ENCODE measurements around the genes SFTPA2 and RGR.

DNA sequence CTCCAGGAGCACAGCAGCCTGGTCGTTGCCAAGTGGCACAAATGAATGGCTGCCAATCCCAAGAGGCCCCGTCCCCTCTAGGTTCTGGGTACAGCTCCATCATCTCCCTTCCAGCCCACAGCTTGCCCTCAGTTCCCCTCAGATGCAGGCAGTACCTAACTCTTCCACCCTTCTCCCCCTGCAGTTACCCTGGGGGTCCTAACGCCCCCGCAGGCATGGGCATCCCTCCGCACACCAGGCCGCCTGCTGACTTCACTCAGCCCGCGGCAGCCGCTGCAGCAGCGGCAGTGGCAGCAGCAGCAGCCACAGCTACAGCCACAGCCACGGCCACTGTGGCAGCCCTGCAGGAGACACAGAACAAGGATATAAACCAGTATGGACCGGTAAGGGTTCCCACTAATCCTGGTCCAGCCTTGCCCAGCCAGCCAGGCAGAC, 55.3 kb upstream of the PPIF start:
- PRO-cap: no peak

GRCh38 chr10:79353574-79353992, 6.3 kb downstream of the PPIF start:
- PRO-cap: no peak

GRCh38 chr10:79353993-79354944, 7.0 kb downstream of the PPIF start:
- PRO-cap: no peak

DNA sequence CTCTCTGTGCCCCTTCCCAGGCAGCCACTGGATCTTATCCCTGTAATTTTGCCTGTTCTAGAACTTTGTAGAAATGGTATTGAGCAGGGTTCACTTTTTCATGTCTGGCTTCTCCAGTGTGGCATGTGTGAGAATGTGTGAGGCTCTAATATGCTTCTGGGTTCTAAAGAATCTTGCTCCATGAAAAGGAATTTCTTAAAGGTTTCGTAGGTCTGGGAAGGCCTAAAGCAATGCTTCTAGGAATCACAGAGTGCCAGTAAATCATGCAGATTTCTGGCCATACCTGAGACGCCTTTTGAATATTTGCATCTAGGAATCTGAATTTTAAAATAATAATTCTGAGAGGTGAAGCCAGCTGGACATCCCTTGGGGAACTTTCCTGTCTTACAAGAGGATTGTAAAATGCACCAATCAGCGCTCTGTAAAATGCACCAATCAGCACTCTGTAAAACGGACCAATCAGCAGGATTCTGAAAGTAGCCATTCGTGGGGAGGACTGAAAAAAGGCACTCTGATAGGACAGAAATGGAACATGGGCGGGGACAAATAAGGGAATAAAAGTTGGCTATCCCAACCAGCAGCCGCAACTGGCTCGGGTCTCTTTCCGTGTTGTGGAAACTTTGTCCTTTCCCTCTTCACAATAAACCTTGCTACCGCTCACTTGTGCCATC, 9.8 kb downstream of the PPIF start:
- PRO-cap: no peak

- PRO-cap: no peak
Observed at GRCh38 chr10:79431861-79432456, 13.5 kb downstream of the ZCCHC24 start.

DNA sequence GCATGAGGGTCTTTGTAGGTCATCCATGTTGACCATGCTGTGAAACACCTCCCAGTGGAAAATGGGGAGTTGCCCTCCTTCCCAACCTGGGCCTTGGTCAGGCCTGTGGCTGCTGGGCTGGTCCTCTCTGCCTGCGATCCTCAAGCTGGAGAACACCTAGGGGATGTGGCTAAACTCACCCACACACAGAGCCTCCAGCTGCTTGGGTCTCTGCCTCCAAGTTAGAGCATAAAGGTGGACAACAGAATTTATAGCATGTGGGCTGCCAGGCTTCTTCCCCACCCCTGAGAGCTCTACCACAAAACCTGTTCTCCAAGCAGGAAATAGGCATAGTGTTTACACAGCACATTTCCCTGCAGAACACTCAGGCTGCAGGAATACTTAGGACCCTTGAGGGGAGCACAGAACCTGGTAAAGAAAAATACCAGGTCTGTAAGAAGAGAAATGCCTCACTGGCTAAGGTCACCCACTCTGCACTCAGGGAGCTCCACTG, at the start of gene SFTPA2:
Gene SFTPA2, minus strand, starts transcription at position 223 of the 493 bp plus-strand sequence.
- PRO-cap: no peak

GRCh38 chr10:79927025-79927847, 21.7 kb downstream of the SFTPD start:
- PRO-cap: no peak

DNA sequence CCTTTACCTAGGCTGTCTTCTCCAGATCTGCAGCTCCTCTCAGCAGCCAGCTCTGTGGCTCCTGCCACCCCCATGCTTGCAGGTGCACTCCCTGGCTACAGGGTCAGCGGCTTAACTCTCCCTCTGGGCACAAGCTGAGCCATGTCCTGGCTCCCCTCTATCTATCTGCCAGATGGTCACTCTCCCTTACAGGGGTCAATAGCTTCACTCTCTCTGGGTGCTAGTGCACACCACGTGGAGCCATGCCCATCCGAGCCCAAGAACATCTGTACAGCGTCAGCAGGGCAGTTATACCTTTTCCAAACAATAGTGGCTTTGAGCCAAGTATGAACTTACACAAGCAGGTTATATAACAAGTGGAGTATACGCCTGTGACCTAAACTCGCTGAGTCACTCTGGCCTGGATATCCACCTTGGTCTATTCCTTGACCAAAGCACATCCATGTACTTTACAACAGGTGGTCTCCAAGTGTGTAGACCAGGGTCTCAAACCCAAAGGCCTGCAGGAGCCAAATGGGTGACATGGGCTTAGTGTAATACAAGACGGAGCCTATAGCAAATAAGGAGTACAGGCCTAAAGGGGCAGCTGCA, 20.2 kb downstream of the PLAC9 start:
- PRO-cap: no peak

DNA sequence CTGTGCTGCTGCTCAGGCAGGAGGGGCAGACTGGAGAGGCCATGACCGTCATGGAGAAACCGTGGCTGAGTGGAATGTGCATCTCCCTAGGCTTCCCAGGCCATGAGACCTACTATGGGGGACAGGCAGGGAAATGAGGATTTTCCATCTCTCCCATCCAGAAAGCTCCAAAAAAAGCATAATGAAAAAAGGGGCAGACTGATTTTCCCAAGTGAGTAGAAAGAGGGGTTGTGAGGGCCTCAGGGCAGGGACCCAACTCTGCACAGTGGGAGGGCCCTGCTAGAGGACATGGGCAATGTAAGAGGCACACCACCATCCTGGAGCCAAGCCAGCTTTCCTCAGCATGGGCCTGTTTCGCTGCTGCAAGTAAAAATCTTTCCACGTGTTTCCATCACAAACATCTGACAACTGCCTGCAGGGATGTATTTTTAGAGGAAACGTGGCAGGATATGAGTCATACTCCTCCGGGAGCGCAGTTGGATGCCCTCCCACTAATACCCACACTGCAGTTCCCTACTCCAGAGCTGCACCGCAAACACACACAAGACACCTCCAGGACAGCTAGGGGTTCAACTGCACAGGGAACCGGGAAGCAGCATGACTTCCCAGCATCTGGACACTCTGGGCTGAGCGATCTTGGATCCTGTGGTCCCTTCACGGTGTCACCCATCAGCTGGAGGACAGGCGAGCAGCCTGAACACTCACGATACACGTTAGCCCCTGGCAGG, 26.0 kb downstream of the PLAC9 start:
- PRO-cap: unidirectional peak, plus-strand start at position 521 of the sequence

DNA sequence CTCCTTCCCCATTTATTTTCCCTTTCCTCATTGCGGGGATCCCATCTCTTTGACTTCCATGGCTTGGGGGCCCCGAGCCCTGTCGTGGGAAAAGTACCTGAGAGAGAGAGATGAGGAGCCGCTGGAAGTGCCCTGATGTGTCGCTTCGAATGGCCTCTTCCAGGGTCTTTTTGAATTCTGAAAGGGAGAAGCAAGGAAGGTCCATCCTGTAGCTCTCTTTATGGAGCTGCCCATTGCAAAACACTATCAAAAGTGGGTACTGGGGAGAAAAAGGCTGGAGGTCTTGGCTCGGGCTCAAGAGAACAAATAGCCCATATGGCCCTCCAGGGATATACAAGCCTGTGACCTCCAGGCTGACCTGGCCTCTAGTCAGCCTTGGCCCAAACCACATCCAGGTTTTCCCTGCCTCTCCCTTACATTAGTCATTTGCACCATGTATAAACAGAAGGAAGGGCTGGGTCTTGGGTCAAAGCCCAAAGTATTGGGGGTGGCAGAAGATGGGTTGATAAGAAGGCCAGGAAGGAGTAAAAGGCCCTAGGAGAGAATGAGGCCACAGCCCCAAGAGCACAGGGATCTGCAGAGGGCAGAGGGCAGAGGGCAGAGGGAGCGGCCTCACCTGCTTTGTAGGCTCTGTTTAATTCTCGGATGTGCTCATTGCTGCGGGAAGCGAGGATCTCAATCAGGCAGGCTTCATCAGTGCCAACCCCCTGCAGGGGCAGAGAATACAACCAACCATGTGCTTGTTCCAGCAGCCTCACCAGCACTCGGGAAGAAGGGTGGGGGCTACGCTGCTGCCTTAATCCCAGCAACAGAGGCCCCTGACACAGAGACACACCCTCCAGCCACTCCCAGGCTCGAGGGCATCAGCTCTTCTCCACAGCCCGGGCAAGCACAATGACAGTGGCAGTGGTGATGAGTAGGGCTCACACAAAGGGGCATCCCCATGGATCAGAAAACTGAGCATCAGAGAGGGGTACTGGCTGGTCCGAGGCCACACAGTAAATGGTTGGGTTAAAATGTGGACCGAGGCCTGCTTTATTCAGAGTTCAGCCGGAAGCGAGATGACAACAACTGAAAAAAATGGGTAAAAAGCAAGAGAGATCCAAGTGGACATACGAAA, 31.3 kb downstream of the PLAC9 start:
- PRO-cap: no peak

DNA sequence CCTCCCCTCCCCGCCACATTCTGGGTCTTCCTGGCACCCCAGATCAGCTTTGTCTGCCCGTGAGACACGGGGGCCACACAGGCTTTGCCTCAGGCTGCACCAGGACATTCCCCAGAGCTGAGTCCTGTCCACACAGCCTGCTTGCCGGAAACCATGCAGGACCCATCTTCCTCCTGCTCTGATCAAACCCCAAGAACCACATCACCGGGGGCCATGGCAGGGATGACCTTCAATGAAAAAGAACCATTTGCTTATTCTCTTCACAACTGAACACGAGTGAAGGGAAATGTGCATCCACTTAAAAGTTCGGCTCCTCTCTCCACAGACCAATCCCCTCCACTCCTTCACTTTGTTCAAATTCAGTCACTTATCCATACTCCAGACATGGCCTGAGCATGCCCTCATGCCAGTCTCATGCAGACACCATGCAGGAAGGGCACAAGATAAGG, 18.4 kb downstream of the MAT1A start:
- PRO-cap: no peak

- PRO-cap: no peak
Observed at GRCh38 chr10:80519708-80520327, 17.9 kb upstream of the SH2D4B start.

- PRO-cap: no peak
Observed at GRCh38 chr10:80545402-80545799, 7.7 kb downstream of the SH2D4B start.

DNA sequence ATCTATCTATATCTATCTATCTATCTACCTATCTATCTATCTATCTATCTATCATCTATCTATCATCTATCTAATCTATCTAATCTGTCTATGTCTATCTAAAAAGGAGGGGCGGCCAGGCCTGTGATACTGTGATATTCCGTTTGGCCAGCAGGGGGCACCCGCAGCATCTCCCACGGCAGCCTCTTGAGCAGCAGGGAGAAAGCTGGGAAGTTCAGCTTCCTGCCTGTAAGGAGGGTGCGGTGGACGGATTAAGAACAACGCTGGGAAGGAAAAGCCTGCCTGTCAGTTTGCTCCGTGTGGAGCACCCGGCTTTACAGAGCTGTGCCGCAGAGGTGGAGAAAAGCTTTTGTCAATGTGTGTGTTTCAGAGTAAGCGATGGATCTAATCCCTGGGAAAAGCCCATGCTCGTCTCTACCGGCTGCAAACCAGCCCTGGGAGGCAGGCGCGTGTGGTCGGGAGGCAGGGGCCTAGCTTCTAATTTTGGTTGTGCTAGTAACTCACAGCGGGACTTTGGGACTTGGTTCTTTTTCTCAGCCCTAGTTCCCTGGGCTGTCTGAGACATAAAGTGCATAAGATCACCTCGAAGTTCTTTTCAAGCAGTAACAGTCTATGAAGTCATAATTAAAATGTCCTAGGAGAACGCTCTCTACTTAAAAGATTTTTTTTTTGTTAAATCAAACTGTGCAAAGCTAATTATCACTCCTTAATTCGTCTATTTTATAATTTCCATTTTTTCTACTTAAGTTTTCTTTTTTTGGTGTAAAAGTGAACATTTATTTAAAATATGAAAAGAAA, 125.2 kb downstream of the SH2D4B start:
- PRO-cap: unidirectional peak, plus-strand start at position 217 of the sequence; unidirectional peak, plus-strand start at position 288 of the sequence

GRCh38 chr10:82888723-82889512, 1013.9 kb downstream of the NRG3 start:
- PRO-cap: no peak

GRCh38 chr10:84152085-84153214, 13.1 kb downstream of the GHITM start:
- PRO-cap: no peak

DNA sequence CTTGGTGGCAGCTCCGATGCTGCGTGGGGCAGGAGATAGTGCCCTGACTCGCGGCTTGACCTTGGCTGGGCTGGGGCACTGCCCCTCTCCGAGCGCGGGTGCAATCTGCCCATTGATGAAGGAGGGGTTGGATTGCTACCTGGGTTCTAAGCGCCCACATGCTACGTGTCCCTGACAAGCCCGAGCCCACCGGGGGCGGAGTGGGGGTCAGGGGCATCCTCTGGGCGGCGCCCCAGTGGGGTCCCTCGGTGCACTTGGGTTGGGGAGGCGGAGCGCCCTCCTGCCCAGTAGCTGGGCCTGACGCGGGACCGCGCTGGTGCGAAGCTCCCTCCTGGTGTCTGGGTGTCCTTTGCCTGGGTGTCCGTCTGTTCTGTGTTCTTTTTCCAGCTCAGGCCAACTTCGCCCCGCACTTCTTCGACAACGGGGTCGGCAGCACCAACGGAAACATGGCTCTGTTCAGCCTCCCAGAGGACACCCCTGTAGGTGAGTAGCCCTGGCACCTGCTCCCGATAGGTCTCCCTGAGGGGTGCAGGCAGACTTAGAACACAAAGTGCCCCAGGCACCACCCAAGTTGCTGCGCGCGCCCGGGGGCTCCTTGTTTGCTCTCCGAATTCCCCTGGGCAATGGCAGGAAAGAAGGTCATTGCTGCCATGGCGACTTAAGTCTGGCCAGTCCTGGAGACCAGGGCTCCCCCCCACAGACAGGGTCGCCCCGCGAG, 929 bp downstream of the CDHR1 start:
- PRO-cap: no peak

DNA sequence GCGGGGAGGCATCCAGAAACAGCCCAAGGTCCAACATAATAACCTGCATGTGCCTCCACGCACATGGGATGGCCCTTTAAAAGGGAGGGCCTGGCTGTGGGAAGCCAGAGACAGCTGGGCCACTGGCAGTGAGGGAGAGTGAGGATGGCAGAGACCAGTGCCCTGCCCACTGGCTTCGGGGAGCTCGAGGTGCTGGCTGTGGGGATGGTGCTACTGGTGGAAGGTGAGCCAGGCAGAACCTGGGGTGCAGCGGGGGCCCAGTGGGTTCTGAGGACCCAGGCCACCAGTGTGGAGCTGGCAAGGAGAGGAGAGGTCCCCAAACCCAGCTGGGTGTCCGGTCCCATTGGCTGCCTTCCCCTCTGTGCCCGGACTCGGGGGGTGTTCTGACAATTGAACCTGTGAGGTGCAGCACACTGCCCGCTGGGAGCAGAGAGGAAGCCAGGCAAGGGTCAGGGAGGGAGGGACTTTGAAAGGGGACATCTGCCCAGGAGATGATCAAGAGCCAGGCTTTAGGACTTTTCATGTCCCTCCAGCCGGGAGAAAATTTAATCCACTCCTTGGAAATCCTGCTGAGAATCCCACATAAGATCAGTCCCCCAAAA, at the start of gene RGR:
Gene RGR, plus strand, starts transcription at position 107 of the 602 bp plus-strand sequence.
- PRO-cap: no peak

DNA sequence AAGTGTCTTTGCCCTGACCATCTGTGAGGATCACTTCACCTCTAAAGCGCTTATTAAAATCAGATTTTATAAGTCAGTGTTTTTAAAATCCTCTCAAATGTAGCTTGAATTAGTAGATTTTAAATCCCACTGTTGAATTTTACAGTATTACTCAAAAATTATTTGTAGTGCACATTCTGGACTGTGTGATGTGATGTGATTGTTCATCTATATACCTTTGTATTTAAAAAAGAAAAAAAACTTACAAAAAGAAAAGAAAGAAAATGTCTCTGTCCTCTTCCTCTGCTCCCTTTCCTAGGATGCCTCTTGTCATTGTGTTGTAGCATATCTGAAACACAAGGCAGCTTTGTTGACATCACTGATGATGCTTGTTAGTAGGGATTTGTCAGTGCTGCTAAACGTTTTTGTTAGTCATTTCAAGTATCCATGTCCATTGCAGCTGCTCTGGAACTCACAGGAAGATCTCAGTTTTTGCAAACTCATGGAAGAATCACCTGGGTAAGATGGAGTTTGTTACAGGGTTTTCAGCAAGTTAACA, 123.5 kb downstream of the CCSER2 start:
- PRO-cap: no peak

DNA sequence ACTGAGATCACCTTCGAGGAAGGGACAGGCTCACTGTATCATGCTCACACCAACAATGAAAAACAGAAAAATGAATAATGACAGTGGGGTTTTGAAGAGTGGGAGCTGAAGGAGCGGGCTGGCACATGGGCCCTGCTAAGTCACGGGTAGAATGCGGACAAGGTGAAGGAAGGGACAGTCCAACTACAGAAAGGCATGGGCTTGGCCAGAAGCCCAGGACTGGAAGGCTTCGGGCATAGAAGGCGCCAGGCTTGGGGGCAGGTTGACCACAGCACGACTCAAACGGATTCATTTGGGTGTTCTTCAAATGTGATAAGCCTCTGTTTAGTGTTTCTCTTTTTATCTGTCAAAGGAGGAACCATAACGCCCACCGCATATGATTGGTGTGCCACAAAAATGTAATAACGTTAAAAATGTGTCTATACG, 509.5 kb downstream of the CCSER2 start:
- PRO-cap: no peak